AG10803 (cell line): ENCODE data around the gene PREX1.

DNA sequence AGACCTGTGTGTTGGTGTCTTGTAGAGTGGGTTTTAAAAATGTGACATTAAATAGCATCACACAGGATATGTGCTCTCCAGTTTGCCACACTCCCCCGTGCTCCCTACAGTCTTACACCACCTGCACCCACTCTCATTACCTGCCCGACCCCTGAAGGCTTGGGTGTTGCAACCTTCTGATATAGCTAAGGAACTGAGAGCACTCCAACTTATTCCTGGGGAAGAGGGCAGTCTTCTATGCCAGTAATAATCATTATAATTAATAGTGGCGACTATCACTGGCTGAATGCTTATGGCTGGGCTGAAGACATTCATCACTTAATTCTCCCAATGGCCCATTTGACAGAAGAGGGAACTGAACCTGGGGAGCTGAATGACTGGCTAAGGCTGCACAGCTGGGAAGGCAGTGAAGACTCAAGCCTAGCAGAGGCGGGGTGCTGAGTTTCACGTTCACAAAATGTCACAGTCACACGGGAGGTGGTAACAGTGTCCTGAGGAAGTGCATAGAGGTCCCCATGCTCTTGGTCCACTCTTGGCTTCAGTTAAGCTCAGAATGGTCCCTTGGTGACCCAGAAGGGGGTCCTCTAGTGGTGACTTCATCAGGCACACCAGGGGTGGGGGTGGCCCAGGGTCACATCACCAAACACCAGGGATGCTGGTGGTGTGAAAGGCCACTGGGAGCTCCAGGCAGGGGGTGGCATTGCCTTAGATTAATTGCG lies 45.3 kb downstream of the SULF2 start:
- RRBS: no CpG with 5 or more reads among the region's 7 CpGs

DNA sequence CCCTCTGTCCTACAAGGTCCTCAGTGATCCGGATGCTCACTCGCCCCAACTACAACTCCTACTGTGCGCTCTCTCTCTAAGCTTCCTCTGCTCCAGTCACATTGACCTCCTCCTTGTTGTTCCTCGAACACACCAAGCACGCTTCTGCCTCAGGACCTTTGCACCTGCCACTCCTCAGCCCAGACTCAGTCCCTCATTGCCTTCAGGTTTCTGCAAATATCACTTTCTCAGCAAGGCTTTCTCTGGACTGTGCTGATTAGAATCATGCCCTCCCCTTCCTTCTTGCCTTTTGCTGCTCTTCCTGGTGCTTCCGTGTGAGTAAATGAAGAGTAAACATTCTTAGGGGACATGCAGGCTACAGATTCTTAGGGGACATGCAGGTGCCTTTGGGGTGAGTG lies 41.6 kb downstream of the SULF2 start:
- RRBS: no CpG with 5 or more reads among the region's 6 CpGs

GRCh38 chr20:47784368-47784954 lies 820 bp downstream of the SULF2 start:
- RRBS: 3% methylated on average over 12 of the region's 31 CpGs

DNA sequence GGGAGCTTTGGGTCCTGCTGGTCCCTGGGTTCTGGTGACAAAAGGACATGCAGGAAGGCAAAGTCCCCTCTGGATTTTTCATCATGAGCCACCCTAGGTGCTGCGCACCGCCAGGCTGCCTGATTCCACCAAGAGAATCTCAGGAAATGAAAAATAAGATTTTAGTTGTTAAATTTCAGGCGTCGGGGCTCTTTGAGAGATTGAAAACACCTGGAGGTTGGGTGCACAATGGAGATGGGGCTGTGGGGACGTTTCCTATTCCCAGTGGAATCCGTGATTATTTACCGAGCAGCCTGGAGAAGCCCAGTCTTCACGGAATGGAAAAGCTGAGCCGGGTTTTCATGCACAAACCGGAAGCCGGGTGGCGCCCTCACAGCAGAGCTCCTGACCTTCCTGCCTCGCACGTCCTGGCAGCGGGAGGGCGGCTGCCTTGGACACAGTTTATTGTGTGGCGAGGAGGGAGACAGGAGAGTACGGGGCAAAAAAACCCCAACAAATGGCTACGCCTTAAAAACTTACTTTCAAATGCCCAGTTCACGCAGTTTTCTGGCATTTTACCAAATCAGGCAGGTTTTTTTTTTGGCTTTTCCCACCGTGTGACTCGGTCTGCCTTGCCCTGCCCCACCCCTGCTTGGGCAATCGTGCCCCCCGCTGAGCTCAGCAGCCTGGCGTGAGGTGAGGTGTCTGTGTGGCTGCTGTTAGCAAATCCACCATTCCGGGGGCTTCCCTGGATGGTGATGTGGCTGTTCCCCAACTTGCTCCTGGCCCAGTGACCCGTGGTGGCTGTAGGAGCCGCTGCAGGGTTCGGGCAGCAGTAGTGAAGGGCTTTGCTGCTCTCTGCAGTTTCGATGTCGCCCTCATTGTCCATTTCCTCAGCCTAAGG lies 187.0 kb upstream of the SULF2 start:
- RRBS: no CpG with 5 or more reads among the region's 31 CpGs

DNA sequence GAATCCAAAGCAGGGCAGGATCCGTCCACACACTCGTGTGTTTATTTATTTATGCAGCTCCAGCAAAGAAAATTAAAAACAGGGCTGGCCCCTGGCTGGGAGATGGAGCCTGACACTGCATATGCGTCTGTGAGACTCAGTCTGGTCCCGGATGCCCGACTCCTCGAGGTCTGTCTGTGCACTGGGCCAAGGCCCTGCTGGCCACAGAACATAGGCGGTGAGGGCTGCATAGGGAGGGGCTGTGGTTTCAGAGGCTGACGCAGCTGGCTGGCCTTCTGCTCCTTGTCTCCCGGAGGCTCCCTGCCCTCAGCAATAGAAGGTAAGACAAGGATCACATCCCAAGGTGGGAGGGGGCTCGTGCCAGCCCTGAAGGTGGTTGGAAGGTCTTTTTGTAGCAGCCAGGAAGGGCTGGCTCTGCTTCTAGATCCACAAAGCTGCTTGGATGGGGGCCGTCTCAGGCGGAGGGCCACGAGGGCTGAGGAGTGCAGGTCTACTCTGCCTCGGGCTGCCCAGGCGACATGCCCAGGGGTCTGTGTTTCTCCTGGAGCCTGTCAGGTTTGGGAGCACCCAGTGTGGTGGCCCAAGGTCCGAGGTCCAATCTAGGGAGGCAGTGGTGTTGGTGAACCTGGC lies 239.8 kb upstream of the SULF2 start:
- RRBS: no CpG with 5 or more reads among the region's 16 CpGs

DNA sequence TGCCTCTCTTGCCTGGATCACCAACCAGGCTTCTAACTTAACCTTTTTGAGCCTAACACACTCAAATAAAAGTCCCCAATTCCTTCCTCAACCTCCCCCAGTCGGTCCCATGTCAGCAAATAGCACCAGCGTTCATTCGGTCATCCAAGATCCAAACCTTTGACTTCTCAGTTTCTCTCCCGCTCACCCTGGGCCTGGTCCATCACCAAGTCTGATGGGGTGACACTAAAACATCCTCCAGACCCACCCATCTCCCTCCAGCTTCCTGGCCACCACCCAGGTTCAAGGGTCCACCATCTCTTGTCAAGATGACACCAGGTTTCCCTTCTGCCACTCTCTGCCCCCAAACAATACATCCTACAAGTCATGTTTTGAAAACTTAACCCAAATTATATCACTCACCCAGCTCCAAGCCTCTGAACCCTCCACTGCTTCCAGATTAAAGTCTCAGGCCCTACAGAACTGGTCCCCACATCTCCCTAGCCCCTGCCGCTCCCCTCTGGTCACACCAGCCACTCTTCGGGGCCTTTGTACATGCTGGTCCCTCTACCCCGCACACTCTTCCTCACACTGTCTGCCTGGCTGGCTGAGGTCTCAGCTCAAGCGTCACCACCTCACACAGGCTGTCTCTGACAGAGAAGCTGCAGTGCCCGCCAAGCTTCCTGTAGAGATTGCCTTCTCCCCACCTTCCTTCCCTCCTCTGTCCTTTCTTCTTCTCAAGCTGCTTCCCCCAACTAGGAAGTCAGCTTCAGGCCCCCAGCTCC lies 192.6 kb downstream of the PREX1 start:
- RRBS: no CpG with 5 or more reads among the region's 9 CpGs

DNA sequence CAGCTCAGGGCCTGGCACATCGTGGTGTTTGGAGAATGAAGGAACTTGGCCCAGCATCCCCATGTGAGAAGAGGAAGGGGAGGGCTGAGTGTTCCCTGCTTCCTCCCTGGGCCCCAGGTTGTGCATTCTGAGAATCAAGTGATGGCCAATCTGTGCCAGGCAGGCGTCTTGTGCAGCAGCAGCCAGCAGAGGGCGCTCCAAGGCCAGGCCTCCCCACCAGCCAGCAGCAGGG lies 192.1 kb downstream of the PREX1 start:
- RRBS: no CpG with 5 or more reads among the region's 3 CpGs

- RRBS: no CpG with 5 or more reads among the region's 13 CpGs
These were observed 147.0 kb downstream of the PREX1 start for GRCh38 chr20:48680650-48681389.

- RRBS: no CpG with 5 or more reads among the region's 14 CpGs
These were observed 102.4 kb downstream of the PREX1 start for GRCh38 chr20:48724990-48726207.

GRCh38 chr20:48742306-48742714 lies 85.5 kb downstream of the PREX1 start:
- RRBS: no CpG with 5 or more reads among the region's 4 CpGs

DNA sequence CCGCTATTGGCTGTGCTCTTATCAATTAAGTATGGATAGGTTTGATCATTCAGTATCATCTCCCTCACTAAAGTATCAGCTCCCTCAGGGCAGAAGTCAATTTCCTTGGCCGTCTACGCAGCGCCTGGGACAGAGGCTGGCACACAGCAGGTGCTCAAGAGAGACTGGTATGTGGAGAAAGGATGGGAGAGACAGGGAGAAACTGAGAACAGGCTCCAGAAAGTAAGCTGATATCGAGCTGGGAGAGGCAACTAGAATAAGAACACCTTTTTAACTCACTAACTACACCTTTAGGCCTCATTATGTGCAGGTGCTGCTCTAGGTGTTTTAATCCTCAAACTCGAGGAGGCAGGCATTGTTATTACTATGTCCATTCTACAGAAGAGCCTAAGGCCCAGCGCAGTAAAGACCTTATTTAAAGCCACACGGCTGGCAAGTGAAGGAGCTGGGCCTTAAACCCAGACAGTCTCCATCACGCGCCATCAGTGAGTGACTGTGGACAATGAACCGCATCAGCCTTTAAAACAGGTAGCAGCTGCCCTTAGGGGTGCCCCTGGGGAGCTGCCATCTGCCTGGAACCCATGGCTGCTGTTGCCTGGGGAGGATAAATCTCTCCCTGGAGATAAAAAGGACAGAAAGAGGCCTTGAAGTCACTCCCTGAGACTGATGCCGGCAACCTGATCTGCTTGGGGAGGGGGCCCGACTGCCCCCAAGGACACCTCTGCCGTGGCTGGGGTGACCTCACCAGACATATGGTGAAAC lies 73.7 kb downstream of the PREX1 start:
- RRBS: no CpG with 5 or more reads among the region's 14 CpGs

- RRBS: no CpG with 5 or more reads among the region's 19 CpGs
These were observed 55.4 kb downstream of the PREX1 start for GRCh38 chr20:48772293-48772999.

GRCh38 chr20:48807228-48807939 lies 20.4 kb downstream of the PREX1 start:
- RRBS: no CpG with 5 or more reads among the region's 8 CpGs

- RRBS: no CpG with 5 or more reads among the region's 7 CpGs
These were observed 6.4 kb downstream of the PREX1 start for GRCh38 chr20:48821363-48821919.

GRCh38 chr20:48827762-48828875 lies at the start of gene PREX1:
PREX1 (minus strand) TSS chr20:48827999.
- RRBS: 1% methylated on average over 63 of the region's 144 CpGs

GRCh38 chr20:48971865-48972359 lies 50.4 kb downstream of the ARFGEF2 start:
- RRBS: 73% methylated on average over 1 of the region's 6 CpGs

DNA sequence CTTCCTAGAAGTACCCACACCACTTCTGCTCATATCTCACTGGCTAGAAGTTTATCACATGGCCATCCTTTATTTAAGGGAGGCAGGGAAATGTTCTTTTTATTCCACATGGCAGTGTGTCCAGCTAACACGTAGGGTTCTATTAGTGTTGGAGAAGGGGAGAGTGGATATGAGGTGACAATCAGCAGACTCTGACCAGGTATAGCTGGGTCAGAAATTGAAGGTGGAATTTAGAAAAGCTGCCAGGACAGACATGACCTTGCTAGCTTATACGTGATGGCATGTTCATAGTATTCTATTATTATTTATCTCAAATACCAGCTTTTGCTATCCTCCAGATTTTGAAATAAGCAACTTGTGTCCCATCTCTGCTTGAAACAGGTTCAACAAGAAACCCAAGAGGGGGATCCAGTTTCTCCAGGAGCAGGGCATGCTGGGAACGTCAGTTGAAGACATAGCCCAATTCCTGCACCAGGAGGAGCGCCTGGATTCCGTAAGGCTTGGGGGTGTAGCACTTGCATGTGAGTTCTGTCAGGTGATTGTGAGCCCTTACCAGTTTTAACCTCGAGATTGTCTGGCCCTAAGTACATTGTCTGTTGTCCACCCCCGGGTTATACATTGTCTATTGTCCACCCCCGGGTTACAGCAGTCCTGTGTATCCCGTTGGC lies 61.6 kb upstream of the CSE1L start:
- RRBS: no CpG with 5 or more reads among the region's 9 CpGs

DNA sequence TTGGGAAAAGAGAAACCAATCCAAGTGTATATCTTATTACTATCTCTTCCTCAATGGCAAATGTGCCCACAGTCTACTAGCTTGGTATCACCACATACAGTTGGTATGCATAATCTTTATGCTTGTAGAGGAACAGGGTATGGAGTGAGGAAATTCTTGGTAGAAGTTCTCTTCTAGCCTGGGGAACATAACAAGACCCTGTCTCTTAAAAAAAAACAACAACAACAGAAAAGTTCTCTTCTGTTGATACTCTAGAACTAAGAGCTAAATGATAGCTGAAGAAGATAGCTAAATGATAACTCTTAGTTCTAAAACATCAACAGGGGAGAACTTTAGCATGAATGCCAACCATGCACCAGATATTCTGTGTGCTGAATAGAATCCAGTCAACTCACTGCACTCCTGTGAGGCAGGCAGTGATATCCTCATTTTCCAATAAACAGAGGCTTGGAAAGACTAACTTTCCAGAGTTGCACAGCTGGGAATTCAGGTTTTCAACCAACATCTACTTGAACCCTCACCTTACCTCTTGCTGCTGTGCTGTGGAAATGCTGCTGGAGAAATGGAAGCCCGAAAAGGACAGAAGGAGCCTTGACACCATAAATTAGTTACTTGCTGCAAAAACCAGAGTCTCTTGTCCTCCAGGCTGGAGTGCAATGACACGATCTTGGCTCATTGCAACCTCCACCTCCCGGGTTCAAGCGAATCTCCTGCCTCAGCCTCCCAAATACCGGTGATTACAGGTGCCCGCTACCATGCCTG lies 25.0 kb downstream of the DDX27 start:
- RRBS: no CpG with 5 or more reads among the region's 6 CpGs

DNA sequence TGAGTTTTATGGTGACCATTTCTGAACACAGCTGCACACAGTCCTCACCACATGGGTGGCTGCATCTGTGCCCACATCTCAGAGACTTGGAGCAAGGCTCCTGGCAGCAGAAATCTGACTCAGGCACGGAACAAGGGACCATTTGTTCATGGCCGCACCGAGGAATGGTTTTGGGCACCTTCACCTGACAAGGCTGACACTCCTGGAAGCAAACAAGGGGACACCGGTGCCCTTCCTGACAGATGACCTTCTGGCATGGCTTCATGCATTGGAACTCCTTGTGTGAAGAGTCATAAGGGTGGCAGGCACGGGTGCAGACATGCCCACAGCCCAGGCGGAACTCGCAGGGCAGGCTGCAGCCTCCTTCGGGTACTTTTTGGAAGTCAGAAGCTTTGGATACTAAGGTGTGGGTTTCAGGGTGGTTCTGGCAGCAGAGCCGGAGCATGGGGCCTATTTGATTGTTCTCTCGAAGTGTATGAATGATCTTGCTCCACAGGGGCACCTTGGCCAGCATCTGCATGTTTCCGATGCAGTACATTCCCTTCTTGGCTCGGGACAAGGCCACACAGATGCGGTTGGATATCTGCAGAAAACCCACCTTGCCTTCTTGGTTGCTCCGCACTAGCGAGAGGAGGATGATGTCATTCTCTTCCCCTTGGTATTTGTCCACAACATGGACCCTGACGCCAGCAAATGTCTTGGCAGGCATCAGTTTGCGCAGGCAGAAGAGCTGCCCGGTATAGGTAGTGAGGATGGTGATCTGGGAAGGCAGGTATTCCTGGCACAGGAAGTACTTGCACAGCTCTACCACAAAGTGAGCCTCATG lies 28.8 kb downstream of the ZNFX1 start:
- RRBS: no CpG with 5 or more reads among the region's 18 CpGs

DNA sequence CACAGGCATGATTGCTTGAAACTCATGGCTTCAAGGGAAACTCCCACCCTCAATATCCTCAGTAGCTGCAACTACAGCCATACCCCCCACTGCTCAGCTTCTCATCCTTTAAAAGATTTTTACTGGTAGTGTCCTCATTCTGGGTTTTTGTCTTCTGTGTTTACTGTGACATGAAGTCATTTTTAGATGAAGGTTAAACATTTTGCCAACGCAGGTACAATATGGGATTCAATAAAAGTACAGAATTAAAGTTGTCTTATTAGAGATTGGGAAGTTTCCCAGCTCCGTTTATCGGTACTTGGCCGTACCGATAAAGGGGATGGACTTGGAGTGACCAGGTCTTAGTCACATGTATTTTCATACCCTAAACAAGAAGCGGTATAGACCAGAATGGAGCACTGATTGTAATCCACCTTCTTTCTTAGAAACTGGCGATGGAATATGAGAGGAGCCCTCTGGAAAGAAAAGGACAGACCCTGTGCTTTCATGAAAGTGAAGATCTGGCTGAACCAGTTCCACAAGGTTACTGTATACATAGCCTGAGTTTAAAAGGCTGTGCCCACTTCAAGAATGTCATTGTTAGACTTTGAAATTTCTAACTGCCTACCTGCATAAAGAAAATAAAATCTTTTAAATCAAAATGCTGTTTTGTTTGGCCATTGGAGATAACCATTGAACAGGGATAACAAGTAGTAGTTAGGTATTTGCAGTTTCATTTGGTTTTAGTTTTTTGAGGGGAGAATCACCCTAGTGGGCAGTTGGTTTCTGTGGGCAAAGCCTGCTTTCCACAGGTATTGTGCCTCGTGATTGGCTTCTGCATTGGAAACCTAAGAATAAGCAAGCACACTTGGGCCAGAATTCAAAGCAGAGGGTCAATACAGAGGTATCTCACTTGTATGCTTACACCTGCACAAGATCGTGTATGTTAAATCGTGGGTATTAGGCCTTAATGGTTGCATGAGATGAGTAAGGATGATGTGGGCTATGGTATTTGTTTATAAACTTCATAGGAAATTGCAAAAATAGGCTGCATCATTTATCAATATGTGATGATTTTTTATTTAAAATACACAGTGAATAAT lies 11.1 kb upstream of the ZNFX1 start:
- RRBS: no CpG with 5 or more reads among the region's 10 CpGs